ENCODE measurements around the gene SPRED2.

DNA sequence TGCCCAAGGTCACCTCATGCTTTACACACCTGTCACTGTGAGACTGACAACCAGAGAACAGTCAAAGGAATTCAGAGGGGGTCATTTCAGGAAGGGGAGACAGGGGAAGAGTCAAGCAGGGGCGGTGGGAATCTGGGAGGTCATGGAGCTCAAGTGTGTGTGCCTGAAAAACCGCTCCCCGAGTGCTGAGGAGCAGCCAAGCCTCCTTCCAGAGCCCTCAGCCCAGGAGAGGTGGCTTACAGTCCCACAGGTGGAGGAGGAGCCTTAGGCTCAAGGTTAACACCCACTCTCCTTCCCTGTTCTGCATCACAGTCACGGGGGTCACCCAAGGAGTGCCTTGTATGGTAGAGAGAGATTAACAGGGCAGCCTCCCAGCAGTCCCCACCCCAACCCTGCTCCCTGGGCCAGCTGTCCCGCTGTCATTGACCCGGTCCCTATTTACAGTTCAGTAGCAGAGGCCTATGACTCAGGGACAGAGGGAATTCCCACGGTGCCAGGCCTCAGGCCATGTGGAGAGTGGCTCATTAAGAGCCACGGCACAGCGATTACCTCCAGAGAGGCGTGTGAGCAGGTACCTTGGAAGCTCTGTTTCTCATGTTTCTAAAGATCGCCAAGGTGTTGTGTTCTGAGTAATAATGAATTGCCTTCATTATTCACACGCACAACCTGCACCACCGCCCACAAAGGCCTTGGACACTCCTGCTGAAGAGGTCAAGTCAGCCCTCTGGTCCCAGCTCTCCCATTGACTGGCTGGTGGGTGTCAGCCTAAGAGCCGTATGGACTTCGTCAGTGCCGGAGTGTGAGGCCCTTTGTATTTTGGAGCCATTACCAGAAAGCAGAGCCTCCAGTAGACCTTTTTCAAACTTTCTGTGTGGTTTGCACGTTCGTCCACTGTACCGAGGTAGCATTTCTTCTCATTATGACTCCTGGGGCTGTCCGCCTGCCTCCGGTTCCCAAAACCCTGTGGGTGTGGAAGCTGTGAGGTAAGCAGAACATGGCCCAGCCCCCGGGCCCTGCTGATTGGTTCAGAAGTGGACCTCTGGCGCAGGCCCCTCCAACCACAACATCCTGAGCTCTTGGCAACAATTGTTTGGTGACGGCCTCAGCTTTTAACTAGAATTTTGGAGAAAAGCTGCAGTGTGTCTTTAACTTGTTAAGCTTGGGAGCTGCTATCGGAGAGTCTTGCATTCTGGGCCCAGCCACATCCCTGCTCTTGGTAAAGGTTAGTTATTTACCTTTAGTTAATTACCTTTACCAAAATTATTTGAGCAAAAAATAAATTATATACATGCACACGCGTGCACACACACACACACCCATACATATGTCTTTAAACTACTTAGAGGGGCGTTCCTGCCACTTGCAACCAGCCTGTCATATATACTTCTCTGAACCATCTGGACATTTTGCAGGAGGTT is 47.0 kb downstream of the SERTAD2 start:
- PRO-cap = no peak
- RAMPAGE, long total RNA = no peak
- RRBS = 25% methylated on average over 2 of the region's 28 CpGs

- PRO-cap = no peak
- RAMPAGE, long total RNA = no peak
- RRBS = no CpG with 5 or more reads among the region's 3 CpGs
These were observed 2.2 kb upstream of the SERTAD2 start for GRCh38 chr2:64655676-64656476.

GRCh38 chr2:64749084-64749442 is 95.3 kb upstream of the SERTAD2 start:
- PRO-cap = no peak
- RAMPAGE, long total RNA = no peak
- RRBS = no CpG with 5 or more reads among the region's 1 CpG

DNA sequence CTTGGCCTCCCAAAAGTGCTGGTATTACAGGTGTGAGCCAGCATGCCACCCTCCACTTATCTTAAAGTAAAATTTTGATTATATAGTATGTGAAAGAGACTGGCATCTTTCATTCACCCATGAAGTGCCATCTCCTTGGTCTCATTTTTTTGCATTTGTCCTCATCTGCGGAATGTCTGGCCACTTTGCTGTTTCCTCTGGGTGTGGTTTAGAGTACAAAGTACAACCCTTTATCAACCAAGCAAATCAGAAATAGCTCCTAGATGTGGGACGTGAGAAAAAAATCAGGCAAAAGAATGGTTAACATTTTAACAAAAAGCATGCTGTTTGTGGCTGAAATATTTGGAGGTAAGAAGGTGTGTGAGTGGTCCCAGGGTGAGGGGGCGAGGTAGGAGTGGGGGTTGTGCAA is 115.7 kb upstream of the SERTAD2 start:
- PRO-cap = no peak
- RAMPAGE, long total RNA = no peak
- RRBS = no CpG with 5 or more reads among the region's 3 CpGs

- PRO-cap = no peak
- RAMPAGE, long total RNA = no peak
- RRBS = no CpG with 5 or more reads among the region's 6 CpGs
These were observed 134.0 kb upstream of the SERTAD2 start for GRCh38 chr2:64787683-64788158.

DNA sequence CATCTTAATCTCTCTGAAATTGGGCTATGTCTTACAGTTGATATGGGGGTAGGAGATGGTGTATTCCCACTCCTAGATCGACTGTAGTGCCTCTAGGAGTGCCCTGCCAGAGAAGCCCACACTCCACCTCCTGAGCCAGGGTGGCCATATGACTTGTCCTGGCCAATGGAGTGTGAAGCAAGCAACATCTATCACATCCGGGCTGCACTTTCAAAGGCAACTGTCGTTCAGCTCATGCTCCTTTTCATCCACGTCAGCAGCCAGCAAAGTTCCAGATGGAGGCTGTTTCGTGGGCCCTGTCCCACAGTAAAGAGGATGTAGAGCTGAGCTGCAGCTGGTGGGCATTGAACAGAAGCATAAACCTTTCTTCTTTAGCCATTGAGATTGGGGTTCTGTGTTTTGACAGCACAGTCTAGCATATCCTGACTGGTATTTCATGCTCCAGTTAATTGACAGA is 149.3 kb upstream of the SLC1A4 start:
- PRO-cap = no peak
- RAMPAGE, long total RNA = no peak
- RRBS = no CpG with 5 or more reads among the region's 5 CpGs

DNA sequence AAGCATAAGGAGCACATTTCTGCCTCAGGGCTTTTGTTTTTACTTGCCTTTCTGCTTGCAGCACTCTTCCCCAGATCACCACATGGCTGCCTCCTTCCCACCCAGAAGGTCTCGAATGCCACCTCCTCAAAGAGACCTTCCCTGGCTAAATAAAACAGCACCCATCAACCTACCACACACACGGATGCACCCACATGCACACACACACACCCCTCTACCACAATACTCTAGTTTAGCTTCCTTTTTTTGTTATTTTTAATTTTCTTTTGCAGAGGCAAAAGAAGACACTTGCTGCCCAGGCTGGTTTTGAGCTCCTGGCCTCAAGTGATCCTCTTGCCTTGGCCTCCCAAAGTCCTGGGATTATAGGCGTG is 125.7 kb upstream of the SLC1A4 start:
- PRO-cap = no peak
- RAMPAGE, long total RNA = no peak
- RRBS = no CpG with 5 or more reads among the region's 3 CpGs

- PRO-cap = no peak
- RAMPAGE, long total RNA = no peak
- RRBS = 0% methylated on average over 1 of the region's 36 CpGs
These were observed 123.5 kb upstream of the SLC1A4 start for GRCh38 chr2:64865545-64866341.

GRCh38 chr2:64875966-64876812 is 113.0 kb upstream of the SLC1A4 start:
- PRO-cap = no peak
- RAMPAGE, long total RNA = no peak
- RRBS = no CpG with 5 or more reads among the region's 10 CpGs

DNA sequence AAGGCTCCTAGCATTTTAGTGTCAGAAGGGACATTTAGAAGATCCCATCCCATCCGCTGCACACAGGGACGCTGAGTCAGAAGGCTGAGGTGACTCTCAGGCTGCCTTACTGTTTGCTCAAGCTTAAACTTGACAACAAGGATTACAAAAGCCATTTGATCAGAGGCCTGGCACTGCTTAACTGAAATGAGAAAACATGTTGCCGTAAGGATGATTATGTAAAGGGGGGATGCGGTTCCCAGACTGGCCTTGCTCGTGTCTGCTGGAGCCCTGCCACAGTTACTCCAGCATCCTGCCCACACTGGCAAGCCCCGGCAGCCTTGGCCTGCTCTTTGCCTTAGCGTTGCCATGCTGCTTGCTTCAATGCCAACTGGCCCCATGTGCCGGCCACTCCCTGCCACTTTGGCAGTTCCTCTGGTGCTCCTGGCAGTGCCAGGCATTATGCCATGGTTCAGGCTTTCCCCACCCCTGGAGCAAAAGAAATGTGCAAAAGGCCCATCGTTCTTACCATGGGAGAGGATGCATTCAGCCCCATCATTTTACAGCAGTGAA is 45.5 kb upstream of the SLC1A4 start:
- PRO-cap = no peak
- RAMPAGE, long total RNA = no peak
- RRBS = 7% methylated on average over 3 of the region's 9 CpGs

- PRO-cap = no peak
- RAMPAGE, long total RNA = no peak
- RRBS = no CpG with 5 or more reads among the region's 7 CpGs
These were observed 1.8 kb upstream of the SLC1A4 start for GRCh38 chr2:64987170-64988070.

GRCh38 chr2:64989856-64990179 is 619 bp downstream of the SLC1A4 start:
- PRO-cap = no peak
- RAMPAGE, long total RNA = no peak
- RRBS = 4% methylated on average over 1 of the region's 26 CpGs

GRCh38 chr2:65057401-65057898 is 1.2 kb downstream of the CEP68 start:
- PRO-cap = no peak
- RAMPAGE, long total RNA = no peak
- RRBS = no CpG with 5 or more reads among the region's 4 CpGs

DNA sequence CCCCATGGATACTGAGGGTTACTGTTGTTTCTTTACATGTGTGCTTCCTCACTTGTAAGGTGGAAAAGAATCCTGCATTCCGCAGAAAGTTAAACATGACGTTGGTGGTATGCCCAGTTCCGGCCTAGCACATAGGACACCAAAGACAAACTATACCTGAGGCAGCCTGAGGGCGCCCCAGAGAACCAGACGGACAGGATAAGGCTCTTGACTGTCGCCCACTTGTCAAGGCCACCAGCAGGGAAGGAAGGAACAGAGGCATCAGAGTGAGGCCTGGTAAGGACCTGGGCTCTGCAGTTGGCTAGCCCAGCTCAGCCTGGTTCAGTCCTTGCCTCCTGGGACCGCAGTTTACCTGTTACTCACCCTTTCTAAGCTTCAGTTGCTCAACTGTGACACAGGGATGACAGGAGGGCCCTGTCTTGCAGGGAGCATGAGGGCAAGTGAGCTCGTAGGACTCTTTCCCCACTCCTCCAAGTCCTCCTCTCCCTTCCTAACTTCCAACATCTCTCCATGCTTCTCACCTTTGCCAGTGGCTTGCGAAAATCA is 82.1 kb downstream of the ACTR2 start:
- PRO-cap = no peak
- RAMPAGE, long total RNA = no peak
- RRBS = no CpG with 5 or more reads among the region's 9 CpGs

GRCh38 chr2:65316037-65316777 is 88.6 kb downstream of the ACTR2 start:
- PRO-cap = no peak
- RAMPAGE, long total RNA = no peak
- RRBS = no CpG with 5 or more reads among the region's 8 CpGs

GRCh38 chr2:65351214-65351947 is 81.0 kb downstream of the SPRED2 start:
- PRO-cap = no peak
- RAMPAGE, long total RNA = no peak
- RRBS = no CpG with 5 or more reads among the region's 10 CpGs

- PRO-cap = no peak
- RAMPAGE, long total RNA = no peak
- RRBS = no CpG with 5 or more reads among the region's 7 CpGs
These were observed 11.4 kb downstream of the SPRED2 start for GRCh38 chr2:65420617-65421770.

GRCh38 chr2:65431913-65432900 is at the start of gene SPRED2:
TSS of gene SPRED2 (minus strand) at chr2:65432599.
- PRO-cap = bidirectional peak, plus-strand start at chr2:65432803, minus-strand start at chr2:65432508
- RAMPAGE, long total RNA = no peak
- RRBS = 3% methylated on average over 12 of the region's 86 CpGs

GRCh38 chr2:65435699-65436232 is 3.4 kb upstream of the SPRED2 start:
- PRO-cap = bidirectional peak, plus-strand start at chr2:65435941, minus-strand start at chr2:65435828
- RAMPAGE, long total RNA = no peak
- RRBS = no CpG with 5 or more reads among the region's 50 CpGs

- PRO-cap = no peak
- RAMPAGE, long total RNA = no peak
- RRBS = no CpG with 5 or more reads among the region's 1 CpG
These were observed 23.1 kb upstream of the SPRED2 start for GRCh38 chr2:65455509-65455855.